ENCODE results near the gene DBNDD1.

- PRO-cap = bidirectional peak, plus-strand start at chr16:89830461, minus-strand start at chr16:89830197
These were observed 2.0 kb downstream of the SPIRE2 start for GRCh38 chr16:89830294-89830602.

- PRO-cap = no peak
These were observed 14.6 kb downstream of the SPIRE2 start for GRCh38 chr16:89842814-89843274.

DNA sequence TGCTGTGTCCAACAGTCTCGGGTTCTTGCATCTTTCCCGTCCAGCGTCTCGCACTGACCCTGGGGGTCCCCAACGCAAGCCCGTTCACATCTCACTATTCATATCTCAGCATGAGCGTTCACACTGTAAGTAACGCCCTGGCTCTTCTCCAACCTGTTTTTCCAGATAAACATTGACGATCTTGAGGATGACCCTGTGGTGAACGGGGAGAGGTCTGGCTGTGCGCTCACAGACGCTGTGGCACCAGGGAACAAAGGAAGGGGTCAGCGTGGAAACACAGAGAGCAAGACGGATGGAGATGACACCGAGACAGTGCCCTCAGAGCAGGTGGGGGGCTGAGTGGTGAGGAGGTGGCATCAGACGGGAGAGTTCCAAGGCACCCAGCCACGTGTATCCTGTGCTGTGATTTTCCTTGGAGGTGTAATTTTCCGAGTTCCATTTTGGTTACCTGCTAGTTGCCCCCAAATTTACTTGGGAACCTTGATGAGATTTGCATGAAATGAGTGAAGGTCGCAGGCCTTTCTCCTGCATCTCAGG is 9.9 kb downstream of the TCF25 start:
- PRO-cap = no peak

DNA sequence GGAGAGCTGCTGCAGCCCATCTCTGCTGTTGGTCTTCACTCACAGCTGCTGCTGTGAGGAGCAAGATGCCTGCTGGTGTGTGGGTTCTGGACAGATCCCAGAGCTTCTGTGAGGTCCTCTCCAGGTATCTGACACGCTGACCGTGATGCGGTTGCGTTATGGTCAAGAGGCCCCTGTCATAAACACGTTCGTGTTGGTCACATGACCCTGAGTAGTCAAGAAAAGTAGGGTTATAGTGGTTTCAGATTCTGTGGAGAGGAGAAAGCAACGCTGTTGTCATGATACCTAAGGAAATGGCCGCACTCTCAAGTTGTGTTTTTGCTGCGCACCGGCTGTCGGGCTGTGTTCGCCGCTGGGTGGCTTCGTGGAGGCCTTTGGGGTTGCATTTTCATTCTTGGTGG is 34.8 kb downstream of the DEF8 start:
- PRO-cap = no peak

DNA sequence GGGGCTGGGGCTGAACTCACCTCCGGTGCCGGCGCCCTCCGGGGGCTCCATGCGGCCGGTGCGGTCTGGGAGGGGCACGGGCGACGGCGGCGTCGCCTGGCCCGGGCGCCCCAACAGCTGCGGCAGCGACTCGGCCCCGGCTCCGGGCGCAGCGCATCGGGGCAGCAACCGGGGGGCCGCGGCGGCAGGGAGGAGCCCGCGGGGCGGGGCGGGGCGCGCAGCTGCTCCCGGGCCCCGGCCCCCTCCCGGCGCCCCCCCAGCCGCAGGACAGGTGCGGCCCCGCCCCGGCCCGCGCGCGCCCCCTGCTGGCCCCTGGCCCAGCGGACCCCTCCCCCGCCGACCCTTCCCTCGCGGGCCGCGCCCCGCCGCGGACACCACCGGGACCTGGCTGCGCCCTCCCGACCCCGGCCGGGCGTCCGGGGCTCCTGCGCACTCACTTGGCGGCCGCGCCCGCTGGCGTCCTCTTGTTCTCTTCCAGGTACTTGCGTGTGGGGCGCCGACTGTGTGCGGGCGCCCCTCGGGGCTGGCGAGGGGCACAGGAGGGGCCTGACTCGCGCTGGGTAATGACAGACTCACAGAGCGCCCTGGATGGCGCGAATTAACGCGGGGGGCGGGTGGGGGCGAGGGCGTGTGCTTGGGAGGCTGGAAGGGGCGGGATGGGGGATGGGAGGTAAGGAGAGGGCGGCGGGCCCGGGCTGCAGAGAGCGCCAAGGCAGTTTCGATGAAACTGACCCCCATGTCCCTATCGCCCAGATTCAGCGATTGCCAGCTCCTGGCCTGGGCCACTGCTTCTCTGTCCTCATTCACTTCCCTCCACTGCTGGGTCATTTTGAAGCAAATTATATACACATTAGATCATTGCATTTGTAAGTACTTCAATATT is at the start of gene DBNDD1:
Gene DBNDD1 (minus strand): TSS at position 166 of the 883 bp plus-strand sequence.
- PRO-cap = unidirectional peak, minus-strand start at position 801 of the sequence

- PRO-cap = no peak
These were observed 1.5 kb upstream of the GAS8 start for GRCh38 chr16:90020724-90021620.

All from vermiform appendix (tissue), 1 donor.